AG08470 (cell line): Measurements from ENCODE around the genes CLEC18C and CMTR2.

GRCh38 chr16:69861339-69862203 lies 89.6 kb upstream of the CLEC18A start:
- RRBS, result no CpG with 5 or more reads among the region's 14 CpGs

GRCh38 chr16:69890037-69890418 lies 61.1 kb upstream of the CLEC18A start:
- RRBS, result no CpG with 5 or more reads among the region's 8 CpGs

GRCh38 chr16:69977254-69977531 lies 26.1 kb downstream of the CLEC18A start:
- RRBS, result no CpG with 5 or more reads among the region's 1 CpG

DNA sequence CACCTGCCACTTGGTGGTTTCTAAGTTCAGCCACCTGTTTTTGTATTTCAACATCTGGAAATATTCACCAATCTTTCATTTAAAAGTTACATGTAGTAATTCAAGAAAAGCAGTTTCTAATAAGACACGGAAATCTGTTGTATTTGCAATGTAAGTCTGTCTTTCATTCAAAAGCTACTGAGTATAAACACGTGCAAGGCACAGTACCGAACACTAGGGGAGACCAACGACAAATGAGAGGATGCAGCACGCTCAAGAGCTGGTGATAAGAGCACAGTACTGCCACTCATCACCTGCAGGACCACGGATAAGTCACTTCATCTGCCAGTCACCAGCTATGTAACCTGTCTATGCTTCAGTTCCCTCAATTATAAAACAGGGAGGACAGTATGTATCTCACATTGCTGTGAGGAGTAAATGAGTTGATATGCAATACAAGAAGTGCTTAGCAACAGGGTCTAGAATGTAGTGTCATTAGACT lies 67.1 kb downstream of the CLEC18A start:
- RRBS, result no CpG with 5 or more reads among the region's 6 CpGs

- RRBS, result no CpG with 5 or more reads among the region's 17 CpGs
These were observed at the start of gene CLEC18C for GRCh38 chr16:70173625-70174051. TSS of gene CLEC18C (plus strand) at chr16:70173787.

GRCh38 chr16:70198692-70199104 lies 25.1 kb downstream of the CLEC18C start:
- RRBS, result no CpG with 5 or more reads among the region's 4 CpGs

DNA sequence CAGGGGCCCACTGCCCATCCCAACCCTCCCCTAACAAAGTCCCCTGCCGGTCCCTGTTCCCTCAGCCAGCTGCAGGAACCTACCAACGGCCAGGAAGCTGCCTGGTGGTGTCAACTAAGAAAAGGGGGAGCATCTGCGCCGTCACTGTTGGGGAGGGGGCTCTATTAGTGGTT lies 33.4 kb downstream of the DDX19A start:
- RRBS, result no CpG with 5 or more reads among the region's 4 CpGs

GRCh38 chr16:70381902-70382518 lies 35.3 kb downstream of the DDX19A start:
- RRBS, result no CpG with 5 or more reads among the region's 20 CpGs

GRCh38 chr16:70602916-70603115 lies 43.5 kb upstream of the IL34 start:
- RRBS, result no CpG with 5 or more reads among the region's 7 CpGs

DNA sequence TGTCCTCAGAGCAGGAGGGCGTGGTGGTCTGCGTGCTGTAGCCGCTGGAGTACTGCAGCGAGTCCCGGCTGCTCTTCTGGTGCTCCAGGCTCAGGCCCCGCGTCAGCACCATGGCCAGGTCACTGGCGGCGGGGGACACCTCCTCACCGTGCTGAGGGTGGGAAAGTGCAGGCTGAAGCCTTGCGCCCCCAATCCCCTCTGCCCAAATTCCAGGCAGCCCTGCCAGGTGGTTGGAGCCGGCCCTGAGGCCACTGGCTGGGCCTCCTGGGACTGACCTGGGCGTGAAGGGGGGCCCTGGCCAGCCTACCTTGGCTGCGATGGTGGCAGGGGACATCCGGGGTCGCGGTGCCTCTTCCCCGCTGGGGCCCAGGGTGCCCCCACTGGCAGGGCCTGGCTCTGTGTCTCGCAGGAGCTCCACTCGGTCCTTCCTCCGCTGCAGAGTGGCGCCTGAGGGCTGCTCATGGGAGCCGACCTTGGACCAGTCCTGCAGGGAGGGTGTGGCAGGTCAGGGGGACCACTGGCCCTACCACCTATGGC lies 18.3 kb downstream of the IL34 start:
- RRBS, result 90% methylated on average over 2 of the region's 23 CpGs

DNA sequence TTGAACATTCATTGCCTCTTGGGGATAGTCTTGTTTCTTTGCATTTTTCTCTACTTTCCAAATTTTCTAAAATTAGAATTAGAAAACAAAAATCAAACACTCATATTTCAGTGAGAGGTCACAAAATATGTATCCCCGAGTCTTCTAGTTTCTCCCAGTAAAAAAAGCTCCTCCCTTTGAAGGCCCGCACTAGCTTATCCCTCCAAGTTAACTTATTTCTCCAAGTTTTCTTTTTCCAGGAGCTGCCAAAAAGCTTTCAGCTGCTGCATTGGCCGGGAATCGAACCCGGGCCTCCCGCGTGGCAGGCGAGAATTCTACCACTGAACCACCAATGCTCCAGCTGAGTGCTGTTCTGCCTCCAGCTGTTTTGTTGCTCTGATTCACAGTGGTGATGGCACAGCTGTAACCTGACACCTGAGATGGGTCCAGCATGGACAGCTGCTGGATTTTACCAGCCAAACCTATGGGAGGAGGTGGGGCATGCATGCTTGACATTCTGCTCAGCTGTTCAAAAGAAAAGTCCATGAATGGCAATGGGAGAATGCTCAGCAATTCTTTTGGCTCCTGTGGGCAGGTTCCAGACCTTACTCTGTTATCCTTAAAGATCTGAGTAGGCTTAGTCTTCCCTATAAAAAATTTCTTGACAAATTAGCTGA lies 22.1 kb downstream of the VAC14 start:
- RRBS, result no CpG with 5 or more reads among the region's 8 CpGs

DNA sequence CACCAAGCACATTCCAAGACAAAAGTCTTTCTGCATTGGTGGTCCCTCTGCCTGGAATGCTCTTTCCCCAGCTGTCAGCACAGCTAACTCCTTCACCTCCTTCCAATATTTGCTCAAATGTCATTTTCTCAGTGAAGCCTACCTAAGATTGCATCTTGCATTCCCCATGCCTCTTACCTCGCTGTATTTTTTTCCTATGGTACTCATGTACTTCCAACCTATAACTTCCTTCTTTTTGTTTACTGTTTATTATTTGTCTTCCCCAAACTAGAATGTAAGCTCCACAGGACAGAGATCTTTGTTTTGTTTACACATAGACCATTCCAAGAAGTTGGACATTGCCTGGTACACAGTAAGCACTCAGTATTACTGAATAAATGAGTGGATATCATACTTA lies 1.0 kb downstream of the CMTR2 start:
- RRBS, result no CpG with 5 or more reads among the region's 1 CpG

- RRBS, result 2% methylated on average over 21 of the region's 58 CpGs
These were observed at the start of gene CMTR2 for GRCh38 chr16:71289055-71290074. TSS of gene CMTR2 (minus strand) at chr16:71289402.

- RRBS, result 86% methylated on average over 1 of the region's 8 CpGs
These were observed 26.7 kb downstream of the CALB2 start for GRCh38 chr16:71385232-71385671.

- RRBS, result no CpG with 5 or more reads among the region's 11 CpGs
These were observed 7.1 kb downstream of the TAT start for GRCh38 chr16:71569649-71570268.

- RRBS, result no CpG with 5 or more reads among the region's 8 CpGs
These were observed 786 bp downstream of the TAT start for GRCh38 chr16:71575950-71576661.

DNA sequence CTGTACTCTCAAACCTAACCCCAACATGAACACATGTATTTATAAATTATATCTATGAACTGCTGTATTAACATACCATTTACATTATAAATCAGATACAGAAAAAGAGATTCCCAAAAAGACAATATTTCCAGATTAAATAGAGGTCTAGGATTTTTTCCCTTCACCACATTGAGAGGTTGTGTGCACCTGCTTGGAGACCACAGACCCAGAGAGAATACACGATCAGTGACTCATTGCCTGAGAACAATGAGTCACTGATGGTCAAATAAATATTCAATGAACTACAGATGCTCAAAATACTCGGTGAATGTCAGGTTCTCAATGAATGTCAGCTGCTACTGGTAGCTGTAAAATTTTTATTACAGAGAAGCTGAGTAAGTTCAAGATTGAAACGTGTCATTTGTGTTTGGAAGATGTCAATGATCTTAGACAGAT lies 17.7 kb upstream of the MARVELD3 start:
- RRBS, result no CpG with 5 or more reads among the region's 3 CpGs

DNA sequence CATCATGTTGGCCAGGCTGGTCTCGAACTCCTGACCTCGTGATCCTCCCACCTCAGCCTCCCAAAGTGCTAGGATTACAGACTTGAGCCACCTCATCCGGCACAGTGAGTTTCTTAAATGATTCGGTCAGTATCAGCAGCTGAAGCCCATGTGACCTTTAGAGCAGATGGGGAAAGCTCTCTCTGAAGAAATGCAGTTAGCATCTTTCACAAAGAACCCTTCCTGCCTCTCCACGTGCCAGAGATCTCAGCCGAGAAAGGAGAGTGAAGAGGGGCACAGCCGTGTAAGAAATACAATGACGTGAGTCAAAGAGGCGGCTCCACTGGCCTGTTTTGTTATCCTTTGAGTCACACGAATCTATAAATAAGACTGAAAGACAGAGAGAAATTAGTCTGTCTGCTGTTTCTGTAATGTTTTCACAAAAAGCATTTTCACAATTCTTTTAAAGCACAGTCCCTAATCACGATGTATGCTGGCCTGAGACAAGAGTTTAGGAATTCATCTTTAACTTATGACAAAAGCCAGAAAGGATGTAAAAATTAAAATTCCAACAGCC lies 8.0 kb upstream of the AP1G1 start:
- RRBS, result no CpG with 5 or more reads among the region's 11 CpGs

GRCh38 chr16:71926847-71927314 lies 31.6 kb downstream of the IST1 start:
- RRBS, result no CpG with 5 or more reads among the region's 2 CpGs